GM19240 (cell line): ENCODE data around the genes P4HA1, USP54, CHCHD1 and ZSWIM8.

DNA sequence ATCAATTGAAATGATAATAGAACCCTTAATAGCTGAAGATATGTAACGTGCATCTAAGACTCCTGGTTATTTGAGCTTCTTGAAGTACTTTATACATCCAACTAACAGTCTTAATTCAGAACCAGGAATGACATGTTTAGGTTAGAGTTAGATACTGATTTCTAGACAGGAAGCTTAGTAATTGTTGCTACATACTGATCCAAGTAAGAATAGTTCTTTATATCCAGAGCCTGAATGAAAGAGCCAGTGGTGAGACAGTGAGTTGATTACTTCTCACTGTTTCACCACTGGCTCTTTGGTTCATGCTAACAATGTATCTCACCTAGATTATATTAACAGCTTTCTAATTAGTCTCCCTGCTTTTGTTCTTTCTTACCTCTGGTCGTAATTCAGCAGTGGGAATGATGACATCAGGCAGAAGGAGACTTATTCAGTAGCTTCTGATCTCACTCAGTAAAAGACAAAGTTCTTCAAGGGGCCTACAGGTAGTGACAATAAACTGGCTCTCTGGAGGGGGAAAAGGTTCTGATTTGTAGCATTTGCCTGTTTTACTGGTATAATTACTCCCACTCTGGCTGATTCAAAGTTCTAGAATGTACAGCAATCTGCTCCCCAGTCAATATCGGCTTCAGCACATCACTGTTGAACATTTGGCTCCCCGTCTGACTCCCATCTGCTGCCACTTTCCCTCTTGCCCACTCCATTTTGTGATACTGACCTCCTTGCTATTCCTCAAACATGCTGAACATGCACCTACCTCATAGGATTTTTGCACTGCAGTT, 29.0 kb downstream of the MCU start:
- RRBS = no CpG with 5 or more reads among the region's 4 CpGs

- RRBS = no CpG with 5 or more reads among the region's 1 CpG
Measured at GRCh38 chr10:72805557-72806125, 87.9 kb upstream of the OIT3 start.

DNA sequence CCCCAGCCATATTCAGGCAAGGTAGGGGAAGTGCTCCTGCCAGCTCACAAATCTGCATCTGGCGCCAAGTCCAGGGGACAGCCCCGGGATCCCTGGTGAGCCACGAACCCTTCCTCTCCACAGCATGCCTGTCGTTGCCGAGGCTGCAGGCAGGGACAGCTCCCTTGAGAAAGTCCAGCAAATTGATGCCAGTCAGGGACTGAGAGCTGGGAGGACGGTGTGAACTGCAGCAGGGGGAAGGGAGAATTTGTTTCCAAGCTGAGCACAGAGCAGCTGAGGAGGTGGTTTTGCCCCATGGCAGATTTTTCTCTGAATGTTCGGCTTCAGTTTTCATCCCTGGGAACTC, 898 bp downstream of the PLA2G12B start:
- RRBS = no CpG with 5 or more reads among the region's 7 CpGs

DNA sequence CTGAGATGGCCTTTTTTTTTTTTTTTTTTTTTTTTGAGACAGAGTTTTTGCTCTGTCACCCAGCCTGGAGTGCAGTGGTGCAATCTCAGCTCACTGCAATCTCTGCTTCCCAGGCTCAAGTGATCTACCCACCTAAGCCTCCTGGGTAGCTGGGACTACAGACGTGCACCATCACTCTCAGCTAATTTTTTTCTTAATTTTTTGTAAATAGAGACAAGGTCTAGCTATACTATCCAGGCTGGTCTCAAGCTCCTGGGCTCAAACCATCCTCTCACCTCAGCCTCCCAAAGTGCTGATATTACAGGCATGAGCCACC, 56.9 kb downstream of the P4HA1 start:
- RRBS = no CpG with 5 or more reads among the region's 1 CpG

DNA sequence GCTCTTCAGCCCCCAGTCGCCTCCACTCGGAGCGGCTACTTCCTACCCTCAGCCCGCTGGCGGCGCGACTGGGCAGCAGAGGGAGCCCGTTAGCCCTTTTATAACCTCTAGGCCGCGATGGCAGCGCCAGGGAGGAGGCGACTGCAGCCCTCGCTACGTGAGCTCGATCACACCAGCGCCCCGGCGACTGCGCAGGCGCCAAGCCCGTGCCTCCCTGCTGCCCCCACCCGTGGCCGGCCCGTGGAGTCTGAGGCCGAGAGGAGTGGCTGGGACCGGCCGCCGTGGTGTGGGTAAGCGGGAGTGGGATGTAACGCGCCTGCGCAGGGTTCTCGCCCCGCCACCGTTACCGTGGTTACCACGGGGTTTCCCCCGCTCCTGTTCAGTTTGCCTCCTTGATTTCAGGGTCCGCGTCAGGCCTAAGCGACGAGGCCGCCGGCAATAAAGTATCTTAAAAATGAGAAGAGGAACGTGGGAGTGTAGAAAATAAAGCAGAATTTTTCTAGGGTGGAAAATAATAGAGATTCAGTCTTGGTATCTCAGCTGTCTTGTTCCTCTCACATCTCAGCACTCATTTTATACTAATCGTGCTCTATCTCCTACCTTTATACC, at the start of gene P4HA1:
P4HA1 (minus strand) TSS at position 74 of the 609 bp plus-strand sequence.
- RRBS = 3% methylated on average over 10 of the region's 46 CpGs

- RRBS = 11% methylated on average over 1 of the region's 8 CpGs
Measured at GRCh38 chr10:73246264-73246687, 779 bp downstream of the DNAJC9 start.

- RRBS = no CpG with 5 or more reads among the region's 2 CpGs
Measured at GRCh38 chr10:73247789-73248222, 751 bp upstream of the DNAJC9 start.

DNA sequence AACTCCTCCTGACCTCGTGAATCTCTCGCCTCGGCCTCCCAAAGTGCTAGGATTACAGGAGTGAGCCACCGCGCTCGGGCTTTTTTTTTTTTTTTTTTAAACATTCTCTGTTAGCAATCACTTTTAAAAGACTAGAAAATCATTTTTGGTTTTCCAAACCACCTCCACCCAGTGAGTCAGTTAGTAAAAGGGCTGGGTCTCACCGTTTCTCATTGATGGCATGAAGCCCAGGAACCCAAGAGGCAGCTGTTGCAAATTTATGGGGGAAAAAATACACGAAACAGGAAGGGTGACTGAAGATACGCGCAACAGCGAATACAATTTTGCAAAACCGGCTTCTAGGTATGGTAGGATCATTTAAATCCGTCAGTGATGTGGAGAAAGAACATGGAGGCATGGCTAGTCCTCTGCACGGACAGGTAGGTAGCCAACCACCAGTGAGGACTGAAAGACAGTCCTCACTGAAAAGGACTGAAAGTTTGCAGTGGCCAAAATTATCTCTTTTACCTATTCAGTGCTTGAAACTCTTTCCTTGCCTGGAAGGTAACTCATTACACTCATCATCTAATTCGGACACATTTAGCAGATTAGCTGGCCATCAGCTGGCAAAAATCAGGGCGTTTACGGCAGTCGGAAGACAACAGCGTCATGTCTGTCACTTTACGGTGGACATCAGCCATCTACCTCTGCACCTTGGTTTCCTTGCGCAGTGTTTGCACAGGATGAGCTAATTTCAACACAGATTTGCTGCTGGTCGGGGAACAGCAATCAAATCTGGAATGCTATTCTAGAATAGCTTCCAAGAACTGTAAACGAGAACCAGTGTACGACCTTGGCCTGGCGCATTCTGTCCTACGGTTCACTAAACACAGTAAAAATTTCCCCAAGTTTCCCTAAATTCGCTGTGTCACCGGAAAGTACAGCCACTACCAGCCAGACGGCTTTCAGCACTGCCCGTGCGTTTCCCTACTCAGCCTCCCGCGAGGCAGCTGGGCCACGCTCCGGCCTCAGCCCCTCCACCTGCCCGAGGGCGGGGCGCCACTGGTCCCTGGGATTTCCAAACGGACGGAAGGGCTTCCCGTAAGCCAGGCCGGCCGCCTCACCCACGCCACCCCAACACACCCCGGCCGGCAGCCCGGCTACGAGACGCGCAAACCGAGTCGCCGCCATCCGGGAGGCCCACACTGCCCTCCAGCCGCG, 742 bp downstream of the ANXA7 start:
- RRBS = 2% methylated on average over 16 of the region's 56 CpGs

- RRBS = no CpG with 5 or more reads among the region's 5 CpGs
Measured at GRCh38 chr10:73470797-73471295, 25.0 kb downstream of the PPP3CB start.

DNA sequence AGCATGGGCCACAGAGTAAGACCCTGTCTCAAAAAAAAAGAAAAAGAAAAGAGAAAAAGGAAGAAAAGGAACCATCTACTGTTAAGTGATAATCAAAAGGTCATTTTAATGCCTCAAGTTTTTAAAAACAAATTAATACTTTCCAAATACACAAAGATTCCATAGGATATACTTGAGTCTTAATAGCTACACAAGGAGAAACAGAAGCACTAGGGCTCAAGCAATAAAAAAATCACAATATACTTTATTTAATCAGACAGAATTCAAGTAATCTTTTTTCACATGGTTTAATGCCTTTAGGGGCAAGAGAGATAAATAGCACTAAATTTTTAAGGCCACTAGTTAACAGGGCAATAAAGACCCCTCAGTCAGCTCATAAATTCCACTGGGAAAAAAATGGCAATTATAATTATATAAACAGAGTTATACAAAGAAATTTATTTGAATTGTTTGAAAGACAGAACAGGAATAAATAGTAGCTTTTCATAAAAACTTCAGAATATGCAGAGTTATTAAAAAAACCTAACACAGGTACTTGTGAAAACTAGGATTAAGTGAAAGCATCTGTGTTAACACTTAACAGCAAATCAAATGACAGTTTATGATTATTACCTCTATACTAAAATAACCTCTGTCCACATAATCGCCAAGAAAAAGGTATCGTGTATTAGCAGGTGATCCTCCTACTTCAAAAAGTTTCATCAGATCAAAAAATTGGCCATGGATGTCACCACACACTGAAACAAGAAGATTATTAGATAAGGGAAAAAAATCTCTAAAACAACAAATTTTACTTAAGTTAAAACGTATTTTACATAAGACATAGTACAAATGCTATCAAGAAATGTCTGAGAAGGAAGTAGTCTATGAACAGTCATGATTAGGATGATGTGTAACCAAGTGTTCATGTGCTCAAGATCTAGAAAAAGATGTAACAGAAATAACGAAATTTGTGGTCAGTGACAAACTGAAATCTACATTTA, 17.6 kb downstream of the PPP3CB start:
- RRBS = no CpG with 5 or more reads among the region's 4 CpGs

- RRBS = no CpG with 5 or more reads among the region's 6 CpGs
Measured at GRCh38 chr10:73591161-73591868, at the start of gene USP54. USP54 (minus strand) TSS chr10:73591342.

DNA sequence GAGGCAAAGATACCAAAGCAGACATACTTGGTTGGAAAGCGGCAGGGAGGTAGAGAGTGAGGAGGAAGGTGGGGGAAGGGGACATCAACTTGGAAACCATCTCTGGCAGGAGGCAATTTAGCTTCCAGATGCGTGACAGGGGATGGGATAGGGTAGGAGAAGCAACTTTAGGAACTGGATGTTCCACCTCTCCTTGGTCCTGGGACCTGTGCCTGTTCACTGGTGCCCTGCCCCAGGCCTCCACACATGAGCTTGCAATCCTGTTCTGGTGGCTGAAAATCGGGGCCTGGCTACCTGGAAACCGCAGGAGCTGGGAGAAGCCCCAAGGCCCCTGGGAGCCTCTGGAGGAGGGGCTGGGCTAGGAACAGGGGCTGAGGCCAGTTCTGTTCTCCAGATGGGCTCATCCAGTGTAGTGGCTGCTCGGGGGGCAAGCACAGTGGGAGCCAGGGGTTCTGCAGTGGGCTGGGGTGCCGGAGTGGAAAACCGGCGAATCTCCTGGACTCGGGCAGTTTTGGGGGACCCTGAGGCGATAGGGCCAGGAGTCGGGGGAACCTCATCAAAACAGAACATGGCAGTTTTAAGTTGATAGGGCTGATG, 5.3 kb upstream of the MYOZ1 start:
- RRBS = no CpG with 5 or more reads among the region's 11 CpGs

- RRBS = no CpG with 5 or more reads among the region's 6 CpGs
Measured at GRCh38 chr10:73651433-73651838, 4.4 kb downstream of the SYNPO2L start.

DNA sequence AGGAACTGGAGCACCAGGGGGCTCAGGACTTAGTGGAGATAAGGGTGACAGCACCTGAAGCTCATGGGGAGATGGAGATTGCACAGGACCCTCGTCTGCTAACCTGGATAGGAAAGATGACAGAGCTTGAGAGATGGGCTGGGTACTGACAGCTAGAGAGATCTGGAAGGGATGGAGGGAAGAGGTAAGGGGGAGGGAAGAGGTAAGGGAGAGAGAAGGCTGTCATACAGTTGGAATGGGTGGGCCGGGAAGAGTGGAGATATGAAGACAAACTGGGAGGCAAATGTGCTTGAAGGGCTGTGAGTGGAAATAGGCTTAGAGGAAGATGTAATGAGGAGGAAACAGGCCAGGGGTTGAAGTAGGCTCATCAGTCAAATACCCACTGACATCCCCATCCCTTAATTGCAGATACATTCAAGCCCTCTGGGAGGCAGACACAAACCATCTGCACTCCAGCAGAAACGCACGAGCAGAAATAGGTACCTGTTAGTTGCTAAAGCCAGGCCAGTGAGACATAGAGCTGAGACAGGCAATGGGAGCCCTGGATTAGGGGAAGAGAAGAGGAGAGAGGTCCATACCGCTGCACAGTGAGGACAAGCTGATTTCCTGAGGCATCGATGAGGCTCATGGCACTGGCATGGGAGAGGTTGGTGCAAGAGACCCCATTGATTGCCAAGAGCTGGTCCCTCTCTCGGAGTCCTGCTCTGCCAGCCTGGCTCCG, 2.1 kb downstream of the SYNPO2L start:
- RRBS = no CpG with 5 or more reads among the region's 8 CpGs

GRCh38 chr10:73731656-73732435, 12.3 kb upstream of the SEC24C start:
- RRBS = no CpG with 5 or more reads among the region's 38 CpGs

DNA sequence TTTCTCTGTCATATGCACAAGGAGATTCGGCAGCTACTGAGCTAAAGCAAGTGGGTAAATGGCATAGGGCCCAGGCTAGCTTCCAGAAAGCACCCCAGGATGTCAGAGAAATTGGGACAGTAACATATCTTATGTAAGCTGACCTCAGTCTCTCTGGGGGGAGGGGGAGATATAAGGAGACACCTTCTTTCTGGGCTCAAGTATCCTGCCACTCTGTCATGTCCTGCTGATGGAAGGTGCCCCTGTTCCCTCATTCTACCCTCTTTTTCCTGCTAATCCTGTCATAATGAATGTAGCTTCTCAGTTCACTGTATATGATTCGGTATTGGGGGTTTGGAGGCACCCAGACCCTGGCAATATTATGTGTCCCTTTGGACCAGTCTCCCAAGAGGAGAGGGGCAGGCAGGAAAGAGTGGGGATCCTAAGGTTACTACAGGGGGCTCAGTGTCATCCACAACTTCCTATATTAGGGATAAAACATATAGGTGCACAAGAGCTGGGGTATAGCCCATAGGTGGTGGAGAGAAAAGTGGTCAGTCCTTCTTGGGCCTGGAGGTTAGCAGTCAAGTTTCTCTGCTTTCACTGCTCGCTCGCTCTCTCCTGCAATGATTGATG, 918 bp upstream of the FUT11 start:
- RRBS = no CpG with 5 or more reads among the region's 4 CpGs

DNA sequence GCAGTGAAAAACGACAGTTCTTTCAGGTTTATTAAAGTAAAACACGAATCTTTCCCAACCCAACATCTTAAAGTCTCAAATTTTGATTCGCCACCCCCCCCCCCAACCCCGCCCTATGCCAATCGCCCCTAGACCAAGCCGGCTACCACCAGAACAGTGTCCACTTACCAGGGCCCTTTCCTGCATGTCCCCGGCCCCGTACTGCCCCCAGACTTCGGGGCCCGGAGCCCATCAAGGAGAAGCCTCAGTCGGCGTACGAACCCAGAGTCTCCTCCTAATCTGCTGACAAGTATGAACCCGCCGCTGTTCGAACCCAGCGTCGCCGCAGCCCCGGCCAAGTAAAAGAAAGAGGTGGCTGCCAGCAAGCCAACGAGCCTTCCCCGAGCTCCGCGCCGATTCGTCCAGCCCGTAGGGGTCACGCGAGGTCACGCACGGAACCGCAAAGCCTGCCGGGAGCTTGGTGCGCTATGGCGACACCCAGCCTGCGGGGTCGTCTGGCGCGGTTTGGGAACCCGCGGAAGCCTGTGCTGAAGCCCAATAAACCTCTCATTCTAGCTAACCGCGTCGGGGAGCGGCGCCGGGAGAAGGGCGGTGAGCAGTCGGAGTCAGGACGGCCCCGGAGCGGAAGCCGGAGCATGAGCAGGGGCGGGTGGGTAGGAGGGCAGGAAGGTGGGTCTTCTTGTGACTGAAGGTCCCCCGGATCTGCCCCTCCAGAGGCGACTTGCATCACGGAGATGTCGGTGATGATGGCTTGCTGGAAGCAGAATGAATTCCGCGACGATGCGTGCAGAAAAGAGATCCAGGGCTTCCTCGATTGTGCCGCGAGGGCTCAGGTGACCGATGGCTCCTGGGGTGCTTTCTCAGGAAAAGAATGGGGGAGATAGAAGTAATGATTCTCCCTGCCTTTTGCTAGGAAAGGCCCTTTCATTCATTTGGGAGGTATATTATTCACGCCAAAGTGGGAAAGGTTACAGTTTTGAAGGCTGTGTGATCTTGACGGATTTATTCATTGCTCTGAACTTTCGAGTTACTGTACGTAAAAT, at the start of gene CHCHD1:
CHCHD1 (plus strand) TSS at position 440 of the 1,043 bp plus-strand sequence.
- RRBS = 2% methylated on average over 19 of the region's 70 CpGs

DNA sequence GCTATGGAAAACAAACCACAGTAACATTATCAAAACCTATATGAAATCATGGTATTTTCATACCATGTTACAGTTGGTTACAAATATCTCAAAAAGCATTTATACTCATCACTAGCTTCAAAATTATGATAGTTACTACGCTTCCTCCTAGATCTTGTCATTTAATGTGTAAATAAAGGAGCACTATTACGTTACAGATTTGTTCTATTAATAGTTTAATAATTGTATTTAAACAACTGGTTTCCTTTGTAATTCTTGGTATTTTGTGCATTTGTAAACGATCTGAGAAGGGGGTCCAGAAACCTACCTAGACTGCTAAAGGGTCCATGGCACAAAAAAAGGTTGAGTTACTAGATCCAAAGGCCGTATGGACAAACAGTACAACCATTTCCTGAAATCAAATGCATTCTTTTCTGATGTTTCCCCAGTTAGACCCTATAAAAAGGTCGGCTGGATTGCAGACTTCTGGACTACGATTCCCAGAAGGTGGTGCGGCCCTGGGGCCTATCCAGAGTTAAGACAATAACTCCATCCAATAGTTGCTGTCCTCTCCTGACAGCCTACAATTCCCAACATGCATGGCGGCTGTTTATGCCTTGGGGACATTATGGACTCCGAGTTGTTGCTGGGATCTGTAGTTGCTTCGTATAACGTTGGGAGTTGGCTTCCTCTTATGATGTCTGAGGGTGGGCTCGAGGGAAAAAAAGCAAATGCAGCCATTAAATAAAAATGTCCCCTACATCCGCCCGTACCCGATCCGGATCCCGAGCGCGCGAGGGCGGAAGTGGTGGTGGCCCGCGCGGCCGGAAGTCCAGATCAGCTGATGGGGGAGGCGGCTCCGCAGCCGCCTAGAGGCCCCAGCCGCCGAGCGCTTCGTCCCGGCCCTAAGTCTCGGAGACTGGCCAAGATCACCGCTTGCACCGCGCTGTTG, at the start of gene ZSWIM8:
ZSWIM8 (plus strand) TSS at position 843 of the 931 bp plus-strand sequence.
- RRBS = 2% methylated on average over 21 of the region's 37 CpGs

GRCh38 chr10:73879425-73880063, 5.2 kb upstream of the CAMK2G start:
- RRBS = no CpG with 5 or more reads among the region's 12 CpGs

DNA sequence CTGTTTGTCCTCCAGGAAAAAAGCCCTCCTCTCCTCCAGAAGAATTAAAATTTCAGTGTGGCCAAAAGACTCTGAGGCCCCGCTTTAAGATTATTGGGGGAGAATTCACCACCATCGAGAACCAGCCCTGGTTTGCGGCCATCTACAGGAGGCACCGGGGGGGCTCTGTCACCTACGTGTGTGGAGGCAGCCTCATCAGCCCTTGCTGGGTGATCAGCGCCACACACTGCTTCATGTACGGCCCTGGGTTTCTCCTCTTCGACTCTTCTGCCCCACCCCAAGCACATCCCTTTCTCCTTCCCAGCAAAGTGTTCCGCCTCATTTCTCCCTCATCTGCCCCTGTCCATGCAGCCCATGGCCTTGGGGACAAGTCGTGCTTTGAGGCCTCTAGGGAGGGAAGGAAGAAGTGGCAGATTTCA, 2.6 kb downstream of the PLAU start:
- RRBS = no CpG with 5 or more reads among the region's 10 CpGs